ENCODE measurements around a stretch of chr2.

GRCh38 chr2:47073679-47074687, 81.1 kb downstream of the STPG4 start:
- PRO-cap: no peak

DNA sequence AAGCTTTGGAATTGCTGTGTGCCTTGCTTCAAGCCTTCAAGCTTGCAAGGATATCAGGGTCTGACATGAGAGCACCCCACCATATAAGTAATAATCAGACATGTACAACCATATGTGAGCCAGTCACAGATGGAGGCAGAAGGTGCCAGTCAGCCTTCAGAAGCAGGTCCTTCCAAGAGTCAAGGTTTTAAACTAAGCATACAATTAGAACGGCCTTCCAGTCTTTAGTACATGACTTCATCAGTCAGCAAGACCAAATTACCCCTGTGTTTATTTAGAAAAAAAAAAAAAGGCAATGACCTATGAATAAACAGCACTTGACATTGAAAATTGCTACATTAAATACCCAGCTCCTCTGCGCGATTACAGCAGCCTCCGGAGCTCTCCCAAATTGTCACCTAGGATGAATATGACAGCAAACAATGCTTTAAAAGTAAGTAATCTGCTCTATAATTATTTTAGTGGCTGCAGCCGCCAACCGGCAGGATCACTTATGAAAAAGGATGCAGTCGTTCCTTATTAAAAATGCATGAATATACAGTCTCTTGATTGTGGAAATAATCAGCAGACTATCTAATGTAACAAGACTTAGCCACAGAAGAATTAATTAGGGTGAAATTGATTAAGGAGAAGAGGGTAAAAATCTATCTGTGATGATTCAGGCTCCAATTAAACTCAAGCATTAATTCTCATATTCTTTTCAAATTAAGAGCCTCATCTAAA, 50.4 kb upstream of the CALM2 start:
- PRO-cap: no peak

DNA sequence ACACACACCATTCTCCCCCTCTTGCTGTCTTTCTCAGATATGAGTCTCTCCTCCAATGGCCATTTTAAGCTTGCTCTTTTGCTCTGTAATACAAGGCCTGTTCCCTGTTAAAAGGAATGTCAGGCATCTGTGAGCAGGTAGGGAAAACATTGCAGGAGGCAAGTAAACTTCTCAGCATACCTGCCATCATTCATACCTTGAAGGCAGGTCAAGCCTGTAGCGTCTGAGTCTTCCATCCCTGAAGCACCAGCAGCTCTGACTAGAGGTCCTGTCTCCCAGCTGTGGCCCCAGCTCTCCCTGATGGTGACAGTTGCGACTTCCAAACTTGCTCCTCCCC, 32.9 kb upstream of the EPCAM start:
- PRO-cap: no peak

DNA sequence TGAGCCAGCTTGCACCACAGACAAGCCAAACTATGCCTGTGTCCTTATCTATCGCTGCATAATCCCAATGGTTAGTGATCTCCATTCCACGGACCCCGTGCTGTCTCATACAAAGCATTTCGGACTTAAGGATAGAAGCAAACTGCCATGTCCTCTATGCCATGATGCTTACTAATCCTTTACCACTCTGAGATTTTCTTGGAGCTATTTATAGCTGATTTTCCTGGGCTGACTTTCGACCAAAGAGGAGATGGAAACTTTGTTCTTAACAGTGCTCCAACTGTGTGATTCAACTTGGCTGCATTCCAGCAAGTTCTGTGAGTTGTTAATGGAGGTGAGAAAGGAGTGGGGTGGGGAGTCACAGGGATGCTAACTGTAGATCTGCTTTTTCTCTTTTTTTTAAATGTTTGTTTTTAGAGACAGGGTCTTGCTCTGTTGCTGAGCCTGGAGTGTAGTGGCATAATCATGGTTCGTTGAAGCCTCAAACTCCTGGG, 11.6 kb upstream of the EPCAM start:
- PRO-cap: no peak

DNA sequence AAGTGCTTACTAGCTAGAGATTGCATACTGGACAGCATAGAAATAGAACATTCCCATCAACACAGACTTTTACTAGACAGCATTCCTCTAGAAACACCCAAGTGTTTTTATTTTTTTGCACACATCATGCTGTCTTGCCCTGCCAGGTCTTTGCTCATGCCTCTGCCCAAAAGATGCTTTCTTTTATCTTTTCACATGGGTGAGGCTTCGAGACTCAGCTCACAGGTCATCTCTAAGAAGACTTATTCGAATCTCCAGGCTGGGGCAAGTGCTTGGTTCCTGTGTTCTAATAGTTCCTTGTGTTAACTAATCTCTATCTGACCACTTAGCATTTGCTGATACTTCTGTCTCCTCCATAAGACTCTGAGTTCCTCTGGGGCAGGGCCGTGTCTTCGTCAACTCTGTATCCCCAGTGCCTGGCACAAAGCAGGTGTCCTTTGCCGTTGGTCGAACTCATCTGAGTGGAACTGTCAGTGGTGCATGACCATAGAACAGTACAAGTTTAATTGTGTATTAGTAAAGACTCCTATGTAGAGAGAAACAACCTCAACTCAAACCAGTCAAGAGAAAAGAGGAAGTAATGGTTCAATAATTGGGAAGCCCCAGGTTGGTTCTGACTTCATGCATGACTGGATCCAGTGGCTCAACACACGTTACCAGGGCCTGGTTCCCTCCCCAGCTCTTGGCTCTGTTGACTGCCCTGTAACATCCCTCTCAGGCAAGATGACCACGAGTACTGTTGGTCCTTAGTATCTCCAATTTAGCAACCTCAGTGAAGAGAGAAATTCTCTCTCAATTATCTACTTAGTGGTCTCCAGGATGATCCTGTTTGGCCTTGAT, 58.8 kb upstream of the MSH6 start:
- PRO-cap: bidirectional peak, plus-strand start at position 622 of the sequence, minus-strand start at position 365 of the sequence

- PRO-cap: no peak
Observed at GRCh38 chr2:47799008-47800076, 16.4 kb downstream of the MSH6 start.

DNA sequence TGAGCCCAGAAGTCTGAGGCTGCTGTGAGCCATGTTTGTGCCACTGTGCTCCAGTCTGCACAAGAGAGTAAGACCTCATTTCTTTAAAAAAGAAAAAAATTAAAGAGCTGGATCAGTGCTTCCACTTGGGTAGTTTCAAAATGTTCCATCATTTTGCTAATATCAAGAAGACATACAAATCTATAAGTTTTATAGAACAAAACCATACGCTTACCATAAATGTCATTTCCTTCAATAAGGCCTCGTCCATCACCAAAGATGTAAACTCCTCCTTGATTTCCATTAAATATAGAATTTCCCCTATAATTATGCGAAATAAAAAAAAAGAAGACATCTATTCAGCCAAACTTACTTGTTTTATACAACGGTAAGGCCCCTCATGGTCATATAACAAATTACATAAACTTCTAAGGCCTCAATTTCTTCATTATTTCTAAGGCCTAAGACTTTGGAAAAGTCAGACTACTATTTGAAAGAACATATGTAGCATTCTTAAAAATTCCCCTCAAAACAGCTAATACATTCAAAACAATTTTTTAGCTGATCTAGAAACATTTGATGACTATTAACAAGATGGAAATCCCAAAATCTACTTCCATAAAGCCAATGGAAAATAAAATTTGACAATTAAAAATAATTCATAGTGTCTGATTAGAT, 39.2 kb downstream of the MSH6 start:
- PRO-cap: no peak

DNA sequence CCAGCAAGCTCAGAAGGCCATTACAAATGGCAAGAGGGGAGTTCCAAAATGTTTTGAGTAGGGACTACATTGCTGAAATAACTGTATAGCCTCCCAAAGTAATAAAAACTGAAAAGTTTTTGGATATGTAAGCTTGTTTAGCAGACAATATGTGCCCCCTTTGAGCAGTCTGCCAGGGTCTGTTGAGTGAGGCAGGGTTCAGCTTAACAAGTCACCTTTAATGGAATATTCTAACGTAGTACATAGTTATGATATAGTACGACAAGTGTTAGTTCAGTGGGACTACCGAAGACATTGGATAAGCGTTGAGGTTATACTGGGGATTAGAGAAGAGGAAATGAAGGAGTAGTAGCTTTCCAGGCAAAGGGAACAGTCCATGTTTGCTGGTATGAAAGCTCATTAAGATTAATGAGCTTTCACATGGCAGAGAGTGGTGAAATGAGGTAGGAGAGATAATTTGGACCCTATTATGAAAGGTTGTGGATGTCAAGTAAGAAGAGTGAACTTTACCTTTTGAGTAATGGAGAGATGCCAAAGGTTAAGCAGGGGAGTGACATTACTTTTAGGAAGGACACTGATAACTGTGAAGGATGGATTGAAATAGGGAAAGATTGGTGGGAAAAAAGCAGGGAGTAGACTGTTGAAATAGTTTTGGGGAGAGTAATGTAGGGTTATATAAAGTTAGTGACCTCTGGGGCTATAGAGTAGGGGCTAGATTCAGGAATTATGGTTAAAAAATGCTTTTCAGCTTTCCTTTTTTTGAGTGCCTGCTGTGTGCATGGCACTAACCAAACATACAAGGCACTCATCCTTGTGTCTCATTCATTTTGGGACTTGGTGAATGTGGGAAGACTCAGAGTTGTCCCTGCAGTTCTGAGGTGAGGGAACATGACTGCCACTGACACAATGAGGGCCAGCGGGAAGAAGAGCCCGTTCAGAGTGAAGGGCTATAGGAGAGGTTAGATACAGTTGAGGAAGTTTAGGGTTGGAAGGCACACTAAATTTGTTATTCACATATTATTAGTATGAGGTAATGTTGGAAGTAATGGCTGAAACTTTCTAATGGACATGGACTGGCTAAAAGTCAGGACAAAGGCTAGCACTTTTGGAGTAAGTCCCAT, 2.2 kb downstream of the PPP1R21 start:
- PRO-cap: no peak

DNA sequence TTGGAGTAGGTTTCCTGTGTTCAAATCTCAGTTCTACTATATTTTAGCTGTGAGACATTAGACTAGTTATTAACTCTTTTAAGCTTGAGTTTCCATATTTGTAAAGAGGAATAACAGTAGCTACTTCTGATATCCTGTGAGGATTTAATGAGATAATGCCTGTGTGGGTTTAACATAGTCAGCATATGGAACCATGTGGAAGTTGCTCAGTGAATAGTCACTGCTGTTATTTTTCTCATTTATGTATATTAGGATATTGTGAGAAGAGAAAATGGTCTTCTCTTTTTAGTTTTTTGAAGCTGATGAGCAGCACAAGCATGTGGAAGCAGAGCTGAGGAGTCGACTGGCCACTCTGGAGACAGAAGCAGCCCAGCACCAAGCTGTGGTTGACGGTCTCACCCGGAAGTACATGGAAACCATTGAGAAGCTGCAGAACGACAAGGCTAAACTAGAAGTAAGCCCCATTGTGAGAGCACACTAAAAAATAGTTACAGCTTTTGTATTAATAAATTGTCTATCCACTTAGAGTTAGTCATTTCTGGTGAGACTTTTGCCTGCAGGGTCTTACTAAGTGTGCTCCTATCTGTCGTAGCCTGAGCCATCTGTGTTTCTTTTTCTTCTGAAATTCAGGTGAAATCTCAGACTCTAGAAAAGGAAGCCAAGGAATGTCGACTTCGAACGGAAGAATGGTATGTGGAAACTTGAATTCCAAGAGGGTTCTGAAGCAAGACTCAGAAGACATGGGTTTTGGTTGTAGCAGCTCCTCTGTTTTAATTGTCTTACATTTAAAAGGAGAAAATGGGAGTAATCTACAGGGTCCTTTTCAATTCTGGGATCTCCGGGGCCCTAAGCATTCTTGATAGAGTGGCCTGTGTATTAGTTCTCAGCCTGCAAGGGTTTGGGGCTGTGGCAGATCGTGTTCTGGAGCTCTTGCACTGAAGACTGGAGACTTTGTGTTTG, 19.2 kb downstream of the PPP1R21 start:
- PRO-cap: no peak

- PRO-cap: no peak
Observed at GRCh38 chr2:48474335-48475045, 33.9 kb downstream of the PPP1R21 start.

GRCh38 chr2:48508253-48508879, 21.6 kb upstream of the STON1 start:
- PRO-cap: no peak

DNA sequence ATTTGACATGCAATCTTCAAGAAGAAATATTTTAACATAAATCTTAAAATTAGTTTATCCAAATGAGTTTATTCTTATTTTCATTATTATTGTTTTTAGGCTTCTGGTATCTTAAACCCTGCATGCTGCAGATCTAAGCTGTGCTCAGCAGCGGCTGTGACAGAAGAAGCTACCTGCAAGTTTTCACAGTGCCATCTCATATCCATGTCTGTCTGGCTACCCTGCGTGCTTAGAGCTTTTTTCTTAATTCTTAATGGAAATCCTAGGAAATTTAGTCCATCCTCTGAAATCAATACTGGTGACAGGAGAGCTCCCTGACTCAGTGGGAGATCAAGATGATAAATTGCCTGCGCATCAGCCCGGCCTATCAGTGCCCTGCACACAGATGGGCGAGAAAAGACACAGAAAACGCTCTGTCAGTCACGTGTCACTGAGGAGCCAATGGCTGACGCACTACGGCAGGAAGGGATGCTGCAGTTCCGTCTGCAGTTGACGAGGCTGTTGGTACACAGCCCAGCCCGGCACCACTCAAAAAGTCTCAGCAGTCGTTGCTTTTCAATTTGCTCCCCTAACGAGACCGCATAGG, 819.6 kb upstream of the FSHR start:
- PRO-cap: no peak

DNA sequence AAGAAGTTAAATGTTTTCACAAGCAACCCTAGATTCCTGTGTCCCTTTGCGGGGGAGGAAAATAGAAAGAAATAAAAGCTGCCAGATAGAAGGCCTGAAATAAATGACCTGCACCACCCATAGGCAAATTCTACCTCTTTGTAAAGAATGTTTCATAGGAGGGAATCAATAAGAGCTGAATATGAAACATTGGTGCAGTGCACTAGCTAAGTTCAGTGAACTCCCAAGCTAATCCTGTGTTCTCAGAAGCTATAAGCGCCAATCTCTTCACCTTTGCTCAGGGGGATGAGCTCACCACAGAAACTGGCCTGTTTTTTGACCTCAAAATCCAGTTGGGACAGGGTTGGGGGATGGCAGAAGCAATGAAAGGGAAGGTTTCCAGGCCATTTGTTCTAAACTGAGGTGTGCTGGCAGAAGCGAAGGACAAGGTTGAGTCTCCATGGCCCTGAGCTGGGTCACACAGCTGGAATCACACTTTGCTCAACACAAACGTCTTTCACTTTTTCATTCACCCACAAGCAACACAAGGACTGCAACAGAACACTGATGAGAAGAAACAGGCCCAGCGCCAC, 258.5 kb downstream of the NRXN1 start:
- PRO-cap: no peak

DNA sequence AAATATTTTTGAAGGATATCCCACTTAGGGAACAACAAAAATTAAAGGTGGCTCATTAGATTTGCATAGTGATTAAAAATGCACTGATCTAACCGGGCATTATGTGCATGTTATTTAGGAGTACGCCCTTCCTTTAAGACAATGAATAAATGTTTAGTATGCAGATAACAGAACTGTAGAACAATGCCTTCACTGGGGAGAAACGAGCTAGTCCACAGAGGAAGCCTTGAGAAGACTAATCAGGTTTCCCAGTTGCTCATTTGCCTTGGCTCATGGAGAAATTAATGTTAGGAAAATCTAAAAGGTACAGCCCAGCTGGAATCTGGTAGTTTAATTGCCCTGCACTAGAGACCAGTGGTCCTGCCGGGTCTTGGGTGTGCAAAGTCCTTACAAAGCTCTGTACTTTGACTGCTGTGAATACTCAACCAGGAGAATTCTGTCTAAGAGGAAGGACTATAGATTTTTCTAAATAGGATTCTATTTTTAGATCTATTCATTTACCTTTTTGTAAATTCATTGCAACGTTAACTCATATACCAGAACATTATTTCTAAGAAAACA, 519.2 kb upstream of the CHAC2 start:
- PRO-cap: no peak

DNA sequence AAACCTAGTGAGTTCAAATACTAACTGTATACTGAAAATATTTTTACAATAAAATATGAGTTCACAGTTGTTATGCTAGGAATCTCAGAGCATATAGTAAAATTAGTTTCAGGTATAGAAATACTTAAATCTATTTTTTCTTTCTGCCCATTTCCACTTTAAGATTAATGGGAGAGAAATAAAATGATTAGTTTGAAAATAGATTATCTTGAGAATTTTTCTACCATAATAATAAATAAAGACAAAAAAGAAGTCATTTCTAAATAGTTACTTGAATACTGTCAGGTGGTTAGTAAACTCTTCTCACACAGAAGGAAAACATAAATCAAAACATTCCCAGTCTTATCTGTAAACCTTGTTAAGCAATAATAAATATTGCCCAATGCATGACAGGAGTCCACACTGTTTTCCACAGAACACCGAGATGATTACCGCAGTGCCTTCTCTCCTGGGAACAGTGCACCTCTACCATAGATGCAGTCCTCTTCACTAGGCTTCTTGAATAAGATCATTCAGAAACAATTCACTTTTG, 8.9 kb downstream of the GPR75 start:
- PRO-cap: no peak

- PRO-cap: no peak
Observed at GRCh38 chr2:53974193-53974689, 3.3 kb downstream of the ACYP2 start.

- PRO-cap: no peak
Observed at GRCh38 chr2:54526130-54526844, 70.2 kb downstream of the SPTBN1 start.

- PRO-cap: no peak
Observed at GRCh38 chr2:54550623-54550953, 94.5 kb downstream of the SPTBN1 start.

GRCh38 chr2:54571892-54572270, 115.8 kb downstream of the SPTBN1 start:
- PRO-cap: no peak

DNA sequence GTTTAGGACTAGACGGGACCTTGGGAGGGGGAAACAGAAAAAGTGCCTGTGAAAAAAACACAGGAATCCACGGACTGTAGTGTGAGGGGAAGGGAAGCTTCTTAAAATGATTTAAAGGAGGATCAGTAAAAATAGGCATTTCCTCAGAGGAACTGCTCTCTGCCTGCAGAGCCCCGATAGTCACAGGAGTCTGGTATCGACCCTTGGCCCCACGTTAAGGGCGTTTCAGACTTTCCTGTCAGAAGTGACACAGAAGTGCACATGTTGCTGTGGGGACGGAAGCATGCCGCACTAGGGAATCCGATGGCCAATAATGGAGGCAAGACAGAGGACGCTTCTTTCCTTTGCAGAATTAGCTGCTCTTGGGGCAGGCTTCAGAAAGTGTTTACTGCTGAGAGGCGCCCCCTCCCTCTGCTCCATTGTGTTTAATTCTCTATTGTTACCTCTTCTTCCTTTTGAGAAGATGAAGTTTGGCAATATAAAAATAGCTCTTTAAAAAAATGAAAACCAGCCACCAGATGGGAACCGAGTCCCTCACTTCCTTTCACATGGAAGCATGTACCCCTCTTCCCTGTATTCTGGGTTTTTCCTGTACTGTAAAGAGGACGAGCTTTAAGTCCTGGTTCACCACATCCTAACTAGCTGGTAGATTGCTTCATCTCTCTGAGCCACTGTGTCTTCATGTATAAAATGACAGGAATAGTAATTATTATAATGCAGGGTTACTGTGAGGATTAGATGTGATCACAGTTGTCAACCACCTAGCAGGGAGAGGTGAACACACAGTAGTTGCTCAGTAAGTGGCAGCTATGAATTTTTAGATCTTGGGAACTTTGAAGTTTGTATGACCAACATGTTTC, 118.5 kb upstream of the EML6 start:
- PRO-cap: no peak